GM19239 (cell line): Measurements from ENCODE around the genes HPGD and ADAM29.

- RRBS, result no CpG with 5 or more reads among the region's 5 CpGs
Measured at GRCh38 chr4:173368004-173368491, 2.7 kb upstream of the SAP30 start.

- RRBS, result no CpG with 5 or more reads among the region's 3 CpGs
Measured at GRCh38 chr4:174154486-174155007, 128.9 kb downstream of the FBXO8 start.

DNA sequence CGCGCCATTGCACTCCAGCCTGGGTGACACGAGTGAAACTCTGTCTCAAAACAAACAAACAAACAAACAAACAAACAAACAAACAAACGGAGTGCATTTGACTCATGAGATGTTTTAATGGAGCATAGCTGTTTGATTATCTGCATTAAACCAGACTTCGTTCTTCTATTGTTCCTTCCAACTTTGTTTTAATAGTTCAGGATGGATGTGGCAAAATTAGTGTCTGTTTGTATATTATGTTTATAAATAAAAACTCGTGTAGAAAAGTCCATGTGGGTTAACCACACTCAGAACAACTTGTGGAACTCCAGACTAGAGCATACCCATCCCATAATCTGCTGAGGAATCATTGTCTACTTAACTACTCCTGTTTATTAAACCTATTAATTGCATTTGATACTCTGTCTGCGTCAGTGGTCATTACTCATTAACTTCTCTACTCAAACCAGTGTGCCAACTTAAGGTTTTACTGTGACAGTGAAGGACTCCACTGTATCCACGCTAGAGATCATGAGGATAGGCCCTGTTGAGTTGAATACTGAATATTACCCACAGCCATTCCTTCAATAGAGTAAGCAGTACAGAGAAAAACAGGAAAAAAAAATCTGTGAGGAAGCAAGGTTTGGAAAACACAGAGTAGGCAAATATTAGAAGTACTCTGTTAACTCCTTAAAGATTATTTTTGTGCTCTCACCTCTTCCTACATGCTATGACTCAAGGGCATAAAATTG, 17.4 kb downstream of the HPGD start:
- RRBS, result no CpG with 5 or more reads among the region's 8 CpGs

DNA sequence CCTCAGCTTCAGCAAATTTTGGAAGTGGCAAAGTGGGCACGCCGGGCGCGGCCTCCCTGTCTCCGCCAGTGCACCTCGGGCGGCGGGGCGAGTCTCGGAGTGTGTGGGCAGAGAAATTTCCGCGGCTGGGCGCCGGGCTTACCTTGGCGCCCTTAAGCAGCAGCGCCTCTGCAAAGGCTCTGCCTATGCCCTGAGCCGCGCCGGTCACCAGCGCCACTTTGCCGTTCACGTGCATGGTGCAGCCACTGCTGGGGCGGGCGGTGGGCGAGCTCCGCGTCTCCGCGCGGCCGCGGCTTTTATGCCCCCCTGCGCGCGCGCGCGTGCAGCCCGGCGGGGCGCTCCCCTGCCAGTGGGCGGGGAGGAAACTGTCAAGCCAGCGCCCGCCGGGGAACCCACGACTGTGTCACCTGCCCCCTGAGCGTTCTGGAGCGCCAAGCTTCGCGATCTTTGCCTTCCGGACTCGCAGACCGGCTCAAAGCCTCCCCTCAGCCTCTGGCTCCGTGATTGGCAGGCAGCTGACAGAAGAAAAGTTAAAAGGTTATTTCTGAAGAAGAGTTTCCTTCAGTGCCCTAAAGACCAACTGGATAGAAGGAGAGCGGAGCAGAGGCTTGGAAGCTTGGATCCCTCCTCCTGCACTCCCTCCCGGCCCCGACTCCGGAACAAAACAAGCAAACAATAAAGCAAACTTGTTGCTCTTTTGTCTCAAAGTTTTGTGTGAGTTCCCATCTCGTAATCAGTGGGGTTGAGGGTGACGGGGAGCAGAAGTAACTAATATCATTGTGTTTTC, at the start of gene HPGD:
TSS of gene HPGD (minus strand) at position 272 of the 787 bp plus-strand sequence.
- RRBS, result 2% methylated on average over 26 of the region's 60 CpGs

DNA sequence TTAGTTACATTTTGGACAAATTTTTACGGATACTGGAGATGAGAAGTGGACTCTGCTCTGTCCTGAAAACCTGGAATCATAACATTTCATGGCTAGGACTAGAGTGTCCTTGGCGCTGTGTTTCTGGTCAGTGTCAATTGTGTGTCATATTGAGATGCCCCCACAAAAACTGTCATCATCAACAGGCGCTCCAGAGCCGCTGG, 617 bp upstream of the HPGD start:
- RRBS, result no CpG with 5 or more reads among the region's 4 CpGs

DNA sequence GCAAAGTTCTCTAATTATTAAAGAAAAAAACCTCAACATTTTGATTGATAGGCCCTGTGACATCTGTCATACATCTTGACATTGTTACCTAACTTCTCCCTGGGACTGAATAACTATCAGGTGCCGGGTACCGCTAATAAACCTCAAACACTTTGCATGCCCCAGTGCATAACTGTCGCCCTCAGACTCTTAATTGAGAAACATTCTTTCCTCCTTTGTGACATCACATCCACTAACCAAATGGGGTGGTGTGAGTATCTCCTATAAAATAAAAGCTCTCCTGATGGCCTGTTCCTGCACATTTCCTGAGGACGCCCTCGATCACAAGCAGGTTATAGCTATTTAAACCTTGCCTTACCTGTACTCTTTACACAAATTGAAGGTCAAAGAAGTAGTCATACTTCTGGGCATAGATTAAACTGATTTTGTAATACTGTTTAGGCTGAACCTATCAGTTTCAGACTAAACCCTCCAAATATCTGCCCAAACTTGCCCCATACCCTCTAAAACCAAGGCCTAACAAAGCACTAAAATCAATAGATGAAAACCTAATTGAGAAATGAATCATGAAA, at the start of gene ADAM29:
TSS of gene ADAM29 (plus strand) at position 218 of the 572 bp plus-strand sequence.
- RRBS, result no CpG with 5 or more reads among the region's 5 CpGs

DNA sequence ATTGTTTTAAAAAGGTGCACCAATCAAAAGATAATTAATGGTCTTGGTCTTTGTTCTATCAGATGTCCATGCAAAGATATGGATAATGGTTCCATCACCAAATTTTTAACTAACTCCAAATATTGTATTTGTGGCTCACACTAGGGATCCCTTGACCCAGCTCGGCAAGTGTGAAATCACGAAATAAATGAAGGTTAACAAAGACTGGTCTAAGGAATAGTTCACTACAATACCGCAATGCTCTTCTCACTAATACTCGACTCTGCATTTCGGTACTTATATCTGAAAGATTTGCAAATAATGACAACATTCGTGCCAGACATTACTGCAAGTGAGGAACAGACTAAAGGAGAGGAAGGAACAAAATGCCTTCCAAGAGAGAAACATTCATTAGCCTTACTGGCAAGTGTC, 343 bp downstream of the GPM6A start:
- RRBS, result no CpG with 5 or more reads among the region's 6 CpGs

DNA sequence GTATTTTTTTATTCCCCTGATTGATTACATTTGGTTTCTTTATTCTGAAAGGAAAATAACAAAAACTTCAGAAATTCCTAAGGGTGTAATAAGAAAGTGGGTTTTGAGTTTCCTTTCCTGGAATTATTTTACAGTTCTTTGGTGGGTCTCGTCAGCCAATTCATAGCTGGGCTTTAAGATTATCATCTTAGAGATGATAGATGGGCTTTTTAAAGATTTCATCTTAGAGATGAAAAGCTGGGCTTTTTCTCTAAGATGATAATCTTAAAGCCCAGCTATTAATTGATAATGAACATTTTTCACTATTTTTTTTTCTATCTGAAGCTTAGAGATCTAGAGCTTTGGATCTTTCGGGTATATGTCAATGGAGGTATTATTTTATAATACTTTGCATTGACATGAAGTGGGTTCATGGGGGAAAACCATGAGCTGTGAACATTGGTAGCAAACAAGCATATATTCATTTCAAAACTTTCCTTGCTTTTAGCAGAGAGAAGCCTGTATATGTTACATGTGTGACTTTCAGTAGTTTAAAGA, 11.2 kb downstream of the SPCS3 start:
- RRBS, result no CpG with 5 or more reads among the region's 2 CpGs

- RRBS, result no CpG with 5 or more reads among the region's 7 CpGs
Measured at GRCh38 chr4:176788872-176789357, 3.8 kb downstream of the VEGFC start.

DNA sequence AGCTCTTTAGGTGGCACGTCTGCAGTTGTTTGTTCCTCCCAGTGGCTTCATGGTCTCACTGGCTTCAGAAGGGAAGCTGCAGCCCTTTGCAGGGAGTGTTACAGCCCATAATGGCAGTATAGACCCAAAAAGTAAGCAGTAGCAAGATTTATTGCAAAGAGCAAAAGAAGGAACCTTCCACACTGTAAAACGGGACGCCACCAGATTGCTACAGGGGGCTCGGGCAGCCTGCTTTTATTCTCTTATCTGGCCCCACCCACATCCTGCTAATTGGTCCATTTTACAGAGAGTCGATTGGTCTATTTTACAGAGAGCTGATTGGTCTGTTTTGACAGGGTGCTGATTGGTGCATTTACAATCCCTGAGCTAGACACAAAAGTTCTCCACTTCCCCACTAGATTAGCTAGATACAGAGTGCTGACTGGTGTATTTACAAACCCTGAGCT, 164.1 kb upstream of the AGA start:
- RRBS, result no CpG with 5 or more reads among the region's 5 CpGs

- RRBS, result no CpG with 5 or more reads among the region's 7 CpGs
Measured at GRCh38 chr4:177907607-177908200, 465.5 kb upstream of the AGA start.

DNA sequence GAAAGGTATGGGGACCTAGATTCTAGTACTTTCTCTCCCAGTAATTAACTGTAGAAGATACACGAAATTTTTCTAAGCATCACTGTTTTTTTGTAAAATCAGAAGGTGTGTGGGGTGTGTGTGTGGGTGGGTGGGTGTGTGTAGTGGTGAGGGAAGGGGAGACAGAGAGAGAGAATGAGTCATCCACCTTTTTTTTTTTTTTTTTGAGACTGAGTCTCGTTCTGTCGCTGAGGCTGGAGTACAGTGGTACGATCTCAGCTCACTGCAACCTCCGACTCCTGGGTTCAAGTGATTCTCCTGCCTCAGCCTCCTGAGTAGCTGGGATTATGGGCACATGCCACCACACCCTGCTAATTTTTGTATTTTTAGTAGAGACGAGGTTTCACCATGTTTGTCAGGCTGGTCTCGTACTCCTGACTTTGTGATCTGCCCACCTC, 1089.9 kb upstream of the AGA start:
- RRBS, result no CpG with 5 or more reads among the region's 7 CpGs

- RRBS, result no CpG with 5 or more reads among the region's 23 CpGs
Measured at GRCh38 chr4:180057824-180058171, 2185.4 kb upstream of the TENM3 start.

- RRBS, result no CpG with 5 or more reads among the region's 2 CpGs
Measured at GRCh38 chr4:180403438-180403864, 1839.8 kb upstream of the TENM3 start.

GRCh38 chr4:182447742-182448324, 204.6 kb downstream of the TENM3 start:
- RRBS, result 8% methylated on average over 12 of the region's 30 CpGs

DNA sequence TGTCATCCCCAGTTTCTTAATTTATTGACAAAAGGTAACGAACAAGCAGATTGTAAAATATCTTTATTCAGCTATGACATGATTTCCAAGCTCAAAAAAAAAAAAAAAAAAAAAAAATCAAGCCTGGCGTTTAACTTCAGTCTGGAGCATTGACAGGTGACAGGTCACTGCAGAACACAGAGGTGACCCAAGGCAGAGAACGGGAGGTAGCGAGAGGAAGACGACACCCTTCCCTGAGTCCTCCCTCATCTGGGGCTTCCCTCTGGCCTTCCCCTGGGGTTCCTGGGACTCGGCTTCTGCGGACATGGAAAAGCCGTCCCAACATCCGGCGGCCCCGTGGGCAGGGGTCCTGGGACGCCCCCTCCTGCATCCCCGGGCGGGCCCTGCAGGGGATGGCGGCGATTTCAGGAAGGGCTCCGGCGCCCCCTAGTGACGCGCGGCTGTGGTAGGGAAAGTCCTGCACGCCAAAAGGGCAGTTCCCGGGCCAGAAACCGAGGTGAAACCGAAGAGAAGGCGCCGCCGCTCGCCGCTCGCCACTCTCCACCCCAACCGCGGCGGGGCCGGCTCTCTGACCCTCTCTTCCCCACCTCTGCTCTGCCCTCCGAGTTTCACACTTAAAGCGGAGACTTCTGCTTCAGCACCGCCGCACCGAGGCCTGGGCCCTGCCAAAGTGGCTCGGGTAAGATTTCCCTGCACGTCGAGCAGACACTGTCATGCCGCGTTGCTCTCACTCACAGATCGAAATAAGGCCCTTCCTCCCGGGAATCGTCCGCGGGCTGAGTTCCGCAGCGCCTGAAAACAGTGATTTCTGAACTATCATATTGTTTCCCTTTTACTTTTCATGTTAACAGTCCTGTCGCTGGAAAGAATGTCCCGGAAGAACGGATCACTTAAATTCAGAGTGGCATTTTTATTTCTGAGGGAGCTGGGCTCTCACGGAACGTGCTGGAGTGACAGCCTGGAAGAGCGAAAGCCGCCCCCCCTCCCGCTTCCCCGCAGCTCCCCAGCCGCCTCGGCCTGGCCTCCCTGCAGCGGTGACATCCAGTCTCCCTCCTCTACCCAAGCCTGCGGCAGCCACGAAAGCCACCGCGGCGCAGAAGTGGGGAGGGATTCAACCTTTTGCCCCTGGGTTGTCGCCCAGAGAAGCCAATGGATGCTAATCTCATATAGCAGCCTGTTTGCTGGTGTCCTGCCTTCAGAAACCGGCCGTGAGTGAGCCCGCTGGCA, 110.7 kb downstream of the DCTD start:
- RRBS, result 1% methylated on average over 24 of the region's 73 CpGs

GRCh38 chr4:182918254-182918573, 1.0 kb upstream of the DCTD start:
- RRBS, result no CpG with 5 or more reads among the region's 5 CpGs

DNA sequence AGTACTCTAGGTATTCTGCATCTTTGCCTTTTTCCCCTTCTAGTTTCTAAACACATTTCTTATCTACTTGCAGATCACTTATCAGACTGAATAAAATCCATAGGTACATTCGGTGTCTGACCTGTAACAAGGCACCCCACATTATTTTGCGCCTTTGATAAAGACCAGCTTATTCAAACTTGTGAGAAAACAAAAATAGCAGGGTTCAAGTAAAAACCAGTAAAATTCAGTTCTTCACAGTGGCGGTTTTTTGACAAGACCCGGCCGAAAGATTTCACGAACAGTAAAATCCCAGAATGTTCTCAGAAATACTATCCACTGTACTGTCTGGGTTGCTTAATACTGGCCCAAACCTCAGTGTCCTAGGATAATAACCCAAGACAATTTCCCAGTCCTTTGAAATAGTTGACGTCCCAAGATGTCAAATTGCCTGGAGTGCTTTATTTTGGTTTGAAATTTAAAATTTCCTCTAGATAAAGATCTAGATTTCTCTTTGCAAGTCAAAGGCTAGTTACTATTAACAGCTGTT, 1.8 kb upstream of the ING2 start:
- RRBS, result no CpG with 5 or more reads among the region's 7 CpGs

DNA sequence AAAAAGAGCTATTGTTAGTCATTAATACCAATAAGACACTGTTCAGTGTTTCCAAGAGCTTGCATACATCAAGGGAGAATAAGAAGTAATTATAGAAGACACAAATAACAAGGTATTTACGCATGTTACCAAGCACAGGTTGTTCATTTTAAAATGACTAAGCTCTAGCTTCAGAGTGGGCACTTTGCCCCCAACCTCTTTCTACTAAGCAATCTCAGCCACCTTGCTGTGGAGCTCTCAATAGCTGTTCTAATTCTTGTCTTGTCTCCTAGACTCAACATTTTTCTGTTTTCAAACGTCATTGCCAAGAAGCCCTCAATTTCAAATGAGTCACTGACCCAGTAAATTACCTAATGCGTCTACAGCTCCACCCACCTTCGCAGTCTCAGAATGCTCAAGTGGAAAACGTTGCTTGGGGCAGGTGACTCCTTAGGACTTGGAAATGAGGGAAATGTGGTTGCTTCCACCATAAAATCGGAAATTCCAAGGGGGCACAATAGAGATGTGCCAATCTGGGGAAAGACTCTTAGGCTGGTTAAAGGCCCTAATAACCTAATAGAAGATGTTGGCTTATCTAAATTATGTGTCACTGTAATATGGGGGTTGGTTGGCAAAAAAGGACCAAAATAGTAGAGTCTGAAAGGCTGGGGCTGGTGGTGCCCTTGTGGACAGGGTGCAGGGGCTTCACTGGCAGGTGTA, 59.0 kb downstream of the ING2 start:
- RRBS, result no CpG with 5 or more reads among the region's 6 CpGs

- RRBS, result 93% methylated on average over 3 of the region's 12 CpGs
Measured at GRCh38 chr4:183618388-183619002, 40.5 kb downstream of the RWDD4 start.